Ovary (tissue), 7 donors: Measurements from ENCODE around the genes PLEKHN1, C1orf159 and TTLL10.

DNA sequence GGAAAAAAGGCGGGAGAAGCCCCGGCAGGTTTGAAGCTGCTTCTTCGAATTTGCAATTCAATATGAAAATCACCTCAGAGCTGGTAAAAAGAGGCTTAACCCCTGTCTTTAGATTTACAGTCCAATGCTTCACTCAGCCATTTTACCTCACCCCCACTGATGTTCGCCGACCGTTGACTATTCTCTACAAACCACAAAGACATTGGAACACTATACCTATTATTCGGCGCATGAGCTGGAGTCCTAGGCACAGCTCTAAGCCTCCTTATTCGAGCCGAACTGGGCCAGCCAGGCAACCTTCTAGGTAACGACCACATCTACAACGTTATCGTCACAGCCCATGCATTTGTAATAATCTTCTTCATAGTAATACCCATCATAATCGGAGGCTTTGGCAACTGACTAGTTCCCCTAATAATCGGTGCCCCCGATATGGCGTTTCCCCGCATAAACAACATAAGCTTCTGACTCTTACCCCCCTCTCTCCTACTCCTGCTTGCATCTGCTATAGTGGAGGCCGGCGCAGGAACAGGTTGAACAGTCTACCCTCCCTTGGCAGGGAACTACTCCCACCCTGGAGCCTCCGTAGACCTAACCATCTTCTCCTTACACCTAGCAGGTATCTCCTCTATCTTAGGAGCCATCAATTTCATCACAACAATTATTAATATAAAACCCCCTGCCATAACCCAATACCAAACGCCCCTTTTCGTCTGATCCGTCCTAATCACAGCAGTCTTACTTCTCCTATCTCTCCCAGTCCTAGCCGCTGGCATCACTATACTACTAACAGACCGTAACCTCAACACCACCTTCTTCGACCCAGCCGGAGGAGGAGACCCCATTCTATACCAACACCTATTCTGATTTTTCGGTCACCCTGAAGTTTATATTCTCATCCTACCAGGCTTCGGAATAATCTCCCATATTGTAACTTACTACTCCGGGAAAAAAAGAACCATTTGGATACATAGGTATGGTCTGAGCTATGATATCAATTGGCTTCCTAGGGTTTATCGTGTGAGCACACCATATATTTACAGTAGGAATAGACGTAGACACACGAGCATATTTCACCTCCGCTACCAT lies 55.2 kb downstream of the OR4F16 start:
- PRO-cap, 7 experiments, result no peak in any of the 7 experiments
- RAMPAGE, long total RNA, 2 experiments, result no peak in any of the 2 experiments

DNA sequence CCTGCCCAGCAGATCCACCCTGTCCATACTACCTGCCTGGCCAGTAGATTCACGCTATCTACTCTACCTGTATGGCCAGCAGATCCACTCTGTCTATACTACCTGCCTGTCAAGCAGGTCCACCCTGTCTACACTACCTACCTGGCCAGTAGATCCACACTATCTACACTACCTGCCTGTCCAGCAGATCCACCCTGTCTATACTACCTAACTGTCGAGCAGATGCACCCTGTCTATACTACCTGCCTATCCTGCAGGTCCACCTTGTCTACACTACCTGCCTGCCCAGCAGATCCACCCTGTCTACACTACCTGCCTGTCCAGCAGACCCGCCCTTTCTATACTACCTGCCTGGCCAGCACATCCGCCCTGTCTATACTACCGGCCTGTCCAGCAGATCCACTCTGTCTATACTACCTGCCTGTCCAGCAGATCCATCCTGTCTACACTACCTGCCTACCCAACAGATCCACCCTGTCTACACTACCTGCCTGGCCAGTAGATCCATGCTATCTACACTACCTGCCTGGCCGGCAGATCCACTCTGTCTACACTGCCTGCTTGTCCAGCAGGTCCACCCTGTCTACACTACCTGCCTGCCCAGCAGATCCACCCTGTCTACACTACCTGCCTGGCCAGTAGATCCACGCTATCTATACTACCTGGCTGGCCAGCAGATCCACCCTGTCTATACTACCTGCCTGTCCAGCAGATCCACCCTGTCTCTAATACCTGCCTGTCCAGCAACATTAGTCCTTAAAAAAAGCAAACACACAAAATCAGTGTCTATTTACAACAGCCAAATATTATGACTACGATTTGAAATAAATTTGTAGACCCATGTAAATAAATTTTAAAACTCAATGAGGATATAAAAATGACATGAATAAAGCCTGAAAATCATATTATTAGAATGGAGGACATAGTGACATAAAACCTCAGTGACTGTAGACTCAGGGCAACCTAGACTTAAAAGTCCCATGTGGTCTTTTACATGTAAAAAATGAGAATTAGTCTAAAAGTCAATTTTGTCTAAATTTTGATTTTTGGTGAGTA lies 100.5 kb upstream of the SAMD11 start:
- PRO-cap, 7 experiments, result no peak in any of the 7 experiments
- RAMPAGE, long total RNA, 2 experiments, result no peak in any of the 2 experiments

GRCh38 chr1:826613-826770 lies 97.2 kb upstream of the SAMD11 start:
- PRO-cap, 7 experiments, result no peak in any of the 7 experiments
- RAMPAGE, long total RNA, 2 experiments, result no peak in any of the 2 experiments

GRCh38 chr1:830703-831106 lies 93.0 kb upstream of the SAMD11 start:
- PRO-cap, 7 experiments, result no peak in any of the 7 experiments
- RAMPAGE, long total RNA, 2 experiments, result no peak in any of the 2 experiments

- PRO-cap, 7 experiments, result no peak in any of the 7 experiments
- RAMPAGE, long total RNA, 2 experiments, result no peak in any of the 2 experiments
Observed at GRCh38 chr1:846918-847380, 76.8 kb upstream of the SAMD11 start.

GRCh38 chr1:941489-942427 lies 17.3 kb downstream of the NOC2L start:
- PRO-cap, 7 experiments, result peak in 5 of 7 experiments; most common plus-strand start chr1:941691 (in 2); most common minus-strand start chr1:941834 (in 4)
- RAMPAGE, long total RNA, 2 experiments, result no peak in any of the 2 experiments

DNA sequence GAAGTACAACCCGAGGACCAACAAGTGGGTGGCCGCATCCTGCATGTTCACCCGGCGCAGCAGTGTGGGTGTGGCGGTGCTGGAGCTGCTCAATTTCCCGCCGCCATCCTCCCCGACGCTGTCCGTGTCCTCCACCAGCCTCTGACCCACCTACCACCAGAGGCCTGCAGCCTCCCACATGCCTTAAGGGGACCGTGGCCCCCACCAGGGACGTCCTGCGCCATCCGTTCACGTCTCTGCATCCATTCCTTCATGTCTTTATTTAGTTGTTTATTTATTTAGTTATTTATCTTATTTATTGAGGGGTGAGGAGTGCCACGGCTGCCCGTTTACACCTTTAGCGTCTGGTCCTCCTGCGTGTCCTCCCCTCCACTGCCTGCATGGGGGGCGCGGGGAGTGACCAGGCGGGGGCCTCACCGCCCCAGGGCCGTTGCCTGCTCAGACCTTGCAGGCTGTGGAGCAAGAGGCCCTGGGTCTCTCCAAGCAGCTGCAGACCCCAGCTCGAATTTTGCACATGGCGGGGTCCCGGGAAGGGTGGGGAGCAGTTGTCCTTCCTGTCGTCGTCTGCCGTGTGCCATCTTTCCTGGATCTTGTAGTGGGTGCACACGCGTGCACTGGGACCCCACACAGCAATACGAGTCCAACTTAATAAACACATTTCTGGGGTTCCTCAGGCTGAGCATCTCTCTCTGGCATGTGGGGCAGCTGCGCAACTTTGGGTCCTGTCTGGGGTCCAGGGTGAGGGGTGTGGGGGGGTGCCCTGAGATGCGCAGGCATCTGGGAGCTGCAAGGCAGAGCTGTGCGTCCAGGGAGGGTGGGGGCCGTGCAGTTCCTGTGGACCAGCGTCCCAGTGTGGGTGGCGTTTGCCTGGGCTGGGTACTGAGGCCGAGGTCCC lies 988 bp upstream of the PLEKHN1 start:
- PRO-cap, 7 experiments, result peak in 3 of 7 experiments; most common minus-strand start position 239 of the sequence (in 3)
- RAMPAGE, long total RNA, 2 experiments, result no peak in any of the 2 experiments

DNA sequence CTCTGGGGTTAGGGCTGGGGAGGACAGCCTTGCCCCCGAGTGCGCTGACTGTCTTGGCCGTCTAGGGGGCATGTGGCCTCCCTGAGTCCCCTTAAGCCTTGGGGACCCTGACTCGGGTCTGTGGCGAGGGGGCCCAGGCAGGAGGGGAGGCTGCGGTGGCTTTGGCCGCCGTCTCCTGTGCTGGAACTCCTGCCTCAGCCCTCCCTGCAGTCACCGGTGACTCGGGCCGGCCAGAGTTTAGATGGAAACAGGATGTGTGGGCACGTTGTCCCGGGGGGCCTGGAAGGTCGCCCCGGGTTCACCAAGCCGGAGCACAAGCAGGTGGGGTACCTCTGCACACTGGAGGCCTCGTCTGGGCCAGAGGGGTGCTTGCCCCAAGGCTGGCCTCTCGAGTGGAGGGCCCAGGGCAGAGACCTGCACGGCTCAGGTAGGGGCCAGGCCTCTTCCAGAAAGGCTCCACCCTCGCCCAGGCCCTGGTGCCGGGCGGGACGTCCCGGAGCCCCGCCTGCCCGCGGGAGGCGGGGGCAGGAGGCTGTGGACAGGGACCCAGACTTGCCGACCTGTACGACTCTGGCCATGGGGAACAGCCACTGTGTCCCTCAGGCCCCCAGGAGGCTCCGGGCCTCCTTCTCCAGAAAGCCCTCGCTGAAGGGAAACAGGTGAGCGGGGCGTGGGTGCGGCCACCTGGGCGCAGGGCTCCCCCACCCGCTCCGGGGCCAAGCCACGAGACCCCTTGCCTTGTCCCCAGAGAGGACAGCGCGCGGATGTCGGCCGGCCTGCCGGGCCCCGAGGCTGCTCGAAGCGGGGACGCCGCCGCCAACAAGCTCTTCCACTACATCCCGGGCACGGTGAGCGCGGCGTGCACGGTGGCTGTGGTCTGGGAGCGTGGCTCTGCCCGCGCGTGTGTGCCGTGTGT lies at the start of gene PLEKHN1:
Gene PLEKHN1 (plus strand): TSS at position 527 of the 916 bp plus-strand sequence.
- PRO-cap, 7 experiments, result no peak in any of the 7 experiments
- RAMPAGE, long total RNA, 2 experiments, result start-site peak on the plus strand in 2 of 2 experiments, centred at positions 528 to 531 of the sequence, 7 to 10 reads per replicate

GRCh38 chr1:1048804-1049547 lies 25.1 kb downstream of the RNF223 start:
- PRO-cap, 7 experiments, result no peak in any of the 7 experiments
- RAMPAGE, long total RNA, 2 experiments, result no peak in any of the 2 experiments

GRCh38 chr1:1049768-1050431 lies 24.2 kb downstream of the RNF223 start:
- PRO-cap, 7 experiments, result no peak in any of the 7 experiments
- RAMPAGE, long total RNA, 2 experiments, result no peak in any of the 2 experiments

GRCh38 chr1:1115616-1116843 lies at the start of gene C1orf159:
TSS of gene C1orf159 (minus strand) at chr1:1116089.
- PRO-cap, 7 experiments, result peak in 7 of 7 experiments; most common plus-strand start chr1:1116404 (in 1); most common minus-strand start chr1:1116078 (in 7)
- RAMPAGE, long total RNA, 2 experiments, result start-site peak on the minus strand in 2 of 2 experiments, at chr1:1116092-1116102 at its widest, 11 to 18 reads per replicate

DNA sequence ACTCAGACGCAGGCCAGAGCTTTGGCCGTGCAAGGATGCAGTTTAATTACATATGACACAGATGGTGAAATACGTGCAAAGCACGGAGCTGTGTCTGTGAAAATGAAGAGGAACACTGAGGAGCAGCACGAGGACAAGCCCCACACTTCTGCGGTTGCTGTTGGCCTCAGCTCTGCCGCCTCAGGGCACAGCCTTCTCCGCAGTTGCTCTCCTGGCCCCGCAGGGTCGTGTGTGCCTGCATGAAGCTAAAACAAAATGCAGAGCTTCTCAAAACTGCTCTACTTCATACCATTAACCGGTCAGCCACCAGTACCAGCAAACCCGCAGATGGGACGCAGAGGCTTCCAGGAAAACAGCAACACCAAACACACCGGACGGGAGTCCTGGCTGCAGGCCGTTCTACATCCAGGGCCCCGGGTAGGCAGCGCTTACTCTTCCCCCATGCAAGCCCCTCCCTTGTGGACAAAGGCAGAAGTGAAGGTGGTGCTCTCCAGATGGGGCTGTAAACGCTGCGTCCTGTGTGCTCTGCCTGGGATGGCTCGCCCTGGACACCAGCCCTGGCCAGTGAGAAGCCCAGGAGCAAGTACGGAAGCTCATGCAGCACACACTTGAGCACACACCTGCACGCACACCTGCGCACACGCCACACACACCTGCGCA lies 7.1 kb upstream of the C1orf159 start:
- PRO-cap, 7 experiments, result no peak in any of the 7 experiments
- RAMPAGE, long total RNA, 2 experiments, result no peak in any of the 2 experiments

- PRO-cap, 7 experiments, result no peak in any of the 7 experiments
- RAMPAGE, long total RNA, 2 experiments, result no peak in any of the 2 experiments
Observed at GRCh38 chr1:1126152-1126561, 10.3 kb upstream of the C1orf159 start.

DNA sequence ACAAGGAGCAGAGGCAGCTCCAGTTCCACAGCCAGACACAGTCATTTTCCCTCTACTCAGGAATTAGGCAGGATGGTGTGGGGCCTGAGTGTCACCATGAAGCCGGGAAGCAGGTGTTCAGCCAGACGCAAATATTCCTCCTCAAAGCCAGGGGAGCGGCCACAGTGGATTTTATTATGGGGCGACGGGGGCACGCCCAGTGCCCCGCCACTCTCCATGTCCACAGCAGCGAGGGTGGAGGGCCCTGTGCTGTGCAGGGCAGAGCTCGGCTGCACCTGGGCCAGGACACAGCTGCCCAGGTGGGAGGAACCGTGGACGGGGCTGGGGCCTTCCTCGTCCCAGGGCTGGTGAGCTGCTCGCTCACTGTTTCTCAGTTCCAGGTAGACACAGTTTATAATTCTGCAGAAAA lies 14.3 kb upstream of the TTLL10 start:
- PRO-cap, 7 experiments, result no peak in any of the 7 experiments
- RAMPAGE, long total RNA, 2 experiments, result no peak in any of the 2 experiments

GRCh38 chr1:1169555-1169988 lies 4.1 kb upstream of the TTLL10 start:
- PRO-cap, 7 experiments, result no peak in any of the 7 experiments
- RAMPAGE, long total RNA, 2 experiments, result no peak in any of the 2 experiments

- PRO-cap, 7 experiments, result no peak in any of the 7 experiments
- RAMPAGE, long total RNA, 2 experiments, result start-site peak on the plus strand in 1 of 2 experiments, at chr1:1173893-1173899 at its widest, 26 reads per replicate
Observed at GRCh38 chr1:1173463-1174259, at the start of gene TTLL10. TSS of gene TTLL10 (plus strand) at chr1:1173880.

GRCh38 chr1:1281356-1282396 lies 1.4 kb downstream of the SCNN1D start:
- PRO-cap, 7 experiments, result no peak in any of the 7 experiments
- RAMPAGE, long total RNA, 2 experiments, result no peak in any of the 2 experiments

DNA sequence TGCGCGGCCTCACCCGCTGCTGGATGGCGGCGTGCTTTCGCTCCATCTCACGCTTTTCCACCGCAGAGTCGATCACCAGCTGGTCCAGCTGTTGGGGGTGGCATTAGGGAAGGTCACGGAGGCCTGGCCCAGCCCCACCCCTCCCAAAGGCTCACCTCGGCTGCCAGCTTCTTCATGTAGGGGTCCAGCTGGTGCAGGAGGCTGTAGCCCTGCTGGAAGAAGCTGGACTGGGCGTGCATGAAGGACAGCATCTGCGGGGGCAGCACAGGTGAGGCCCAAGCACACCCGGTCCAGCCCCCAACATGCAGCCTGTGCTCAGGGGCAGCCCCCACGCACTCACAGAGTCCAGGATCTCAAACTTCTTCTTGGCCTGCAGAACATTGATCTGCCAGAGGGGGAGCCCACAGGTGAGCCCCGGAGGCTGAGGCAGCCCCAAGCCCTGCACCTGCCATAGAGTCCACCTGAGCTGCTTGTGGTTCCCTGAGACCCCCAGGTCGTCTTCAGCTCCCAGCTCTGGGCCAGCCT lies 7.8 kb downstream of the ACAP3 start:
- PRO-cap, 7 experiments, result peak in 1 of 7 experiments; most common minus-strand start position 379 of the sequence (in 1)
- RAMPAGE, long total RNA, 2 experiments, result no peak in any of the 2 experiments

GRCh38 chr1:1343035-1343414 lies 6.2 kb downstream of the DVL1 start:
- PRO-cap, 7 experiments, result no peak in any of the 7 experiments
- RAMPAGE, long total RNA, 2 experiments, result no peak in any of the 2 experiments

- PRO-cap, 7 experiments, result no peak in any of the 7 experiments
- RAMPAGE, long total RNA, 2 experiments, result no peak in any of the 2 experiments
Observed at GRCh38 chr1:1354581-1355382, 3.6 kb downstream of the MXRA8 start.